GM23338 (cell line): Measurements from ENCODE around the gene KPNA3.

GRCh38 chr13:48775959-48776375 is 122.2 kb downstream of the CYSLTR2 start:
- PRO-cap, result no peak
- RAMPAGE, long total RNA, result no peak

DNA sequence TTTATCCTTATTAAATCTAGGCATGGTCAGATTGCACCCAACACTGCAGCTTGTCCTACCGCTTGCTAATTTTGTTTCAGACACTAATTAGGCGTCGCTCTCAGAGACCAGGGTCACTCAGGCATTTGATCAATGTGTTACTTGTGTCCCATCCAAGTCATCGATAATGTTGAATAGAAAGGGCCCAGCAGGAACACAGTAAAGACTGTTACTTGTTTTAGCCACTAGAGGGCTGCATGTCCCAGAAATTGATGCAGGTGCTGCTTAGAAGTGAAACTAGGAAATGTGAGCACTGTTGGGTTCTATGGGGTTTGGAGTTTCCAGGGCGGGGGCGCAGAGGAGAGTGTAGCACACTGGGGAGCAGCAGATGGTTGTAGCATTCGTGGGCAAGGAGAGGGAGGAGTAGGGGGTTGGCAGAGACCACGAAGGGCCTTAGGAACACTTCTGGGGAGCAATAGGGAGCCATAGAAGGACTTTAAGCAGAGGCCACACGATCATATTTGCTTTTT is 53.4 kb downstream of the CDADC1 start:
- PRO-cap, result no peak
- RAMPAGE, long total RNA, result no peak

GRCh38 chr13:49444582-49444977 is 506 bp downstream of the SETDB2 start:
- PRO-cap, result bidirectional peak, plus-strand start at chr13:49444657, minus-strand start at chr13:49444662; bidirectional peak, plus-strand start at chr13:49444893, minus-strand start at chr13:49444739
- RAMPAGE, long total RNA, result no peak

DNA sequence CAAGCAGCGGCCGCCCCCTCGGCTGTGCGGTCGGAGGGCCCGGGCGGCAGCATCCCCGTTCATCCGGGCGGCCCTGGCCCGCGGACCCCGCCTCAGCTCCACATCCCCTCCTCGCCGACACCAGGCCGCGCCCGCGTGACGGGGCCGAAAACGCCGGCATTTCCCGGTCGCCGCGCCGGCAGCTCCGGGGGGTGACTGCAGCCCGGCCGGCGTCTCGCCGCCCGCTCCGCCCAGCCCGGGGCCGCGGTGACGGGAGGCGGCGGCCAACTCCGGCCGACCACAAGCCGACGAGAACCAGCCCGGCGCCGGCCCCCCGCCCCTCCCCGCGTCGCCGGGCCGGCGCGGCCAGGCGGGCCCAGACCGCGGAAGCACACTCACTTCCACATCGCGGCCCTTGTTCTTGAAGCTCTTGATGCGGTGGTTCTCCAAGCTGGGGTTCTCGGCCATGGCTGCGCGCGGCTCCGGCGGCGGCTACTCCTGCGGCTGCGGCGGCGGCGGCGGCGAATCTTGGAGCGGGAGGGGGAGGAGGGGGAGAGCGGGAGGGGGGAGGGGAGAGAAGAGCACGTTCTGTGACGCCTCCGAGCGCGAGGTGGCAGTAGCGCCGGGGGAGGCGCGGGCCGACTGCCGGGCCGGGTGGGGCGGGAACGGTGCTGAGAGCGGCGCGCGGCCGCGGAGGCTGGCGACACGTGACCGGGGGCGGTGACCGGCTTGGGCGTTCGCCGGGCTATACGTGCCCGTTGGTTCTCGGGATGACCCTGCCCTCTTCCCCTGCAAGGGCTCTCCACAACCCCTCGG is at the start of gene KPNA3:
Gene KPNA3 (minus strand): TSS at position 623 of the 795 bp plus-strand sequence.
- PRO-cap, result bidirectional peak, plus-strand start at position 377 of the sequence, minus-strand start at position 479 of the sequence
- RAMPAGE, long total RNA, result start-site peak on the minus strand centred at position 505 of the sequence, 56 bp wide, 347 and 19 reads in 2 replicates

GRCh38 chr13:50037923-50038493 is 22.8 kb downstream of the KCNRG start:
- PRO-cap, result no peak
- RAMPAGE, long total RNA, result no peak

GRCh38 chr13:50080876-50081452 is 65.7 kb downstream of the KCNRG start:
- PRO-cap, result unidirectional peak, plus-strand start at chr13:50081117
- RAMPAGE, long total RNA, result no peak

GRCh38 chr13:50092744-50093179 is 77.5 kb downstream of the KCNRG start:
- PRO-cap, result no peak
- RAMPAGE, long total RNA, result no peak

DNA sequence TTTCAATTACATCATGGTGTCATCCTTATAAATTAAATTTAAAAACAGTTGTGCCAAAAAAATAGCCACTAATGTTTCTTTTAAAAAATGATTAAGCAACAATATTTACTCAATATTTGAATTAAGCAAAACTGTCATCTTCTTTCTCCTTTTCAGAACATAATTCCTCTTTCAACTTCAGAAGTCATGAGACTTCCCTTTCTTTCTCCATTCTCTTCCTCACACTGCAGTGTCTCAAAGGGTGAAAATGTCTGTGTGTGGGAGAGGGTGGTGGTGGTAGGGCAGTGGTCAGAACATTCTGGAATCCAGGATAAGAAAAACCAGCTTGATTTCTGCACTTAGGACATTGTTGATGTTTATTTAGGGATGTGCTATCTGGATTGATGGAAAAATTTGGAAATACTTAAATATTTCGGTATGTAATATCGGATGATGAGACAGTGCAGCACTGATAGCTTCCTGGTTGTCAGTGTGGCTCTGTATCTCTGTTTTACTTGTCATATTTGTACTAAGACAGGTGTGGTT is 126.4 kb downstream of the KCNRG start:
- PRO-cap, result no peak
- RAMPAGE, long total RNA, result no peak

GRCh38 chr13:50365330-50366683 is 350.6 kb downstream of the KCNRG start:
- PRO-cap, result no peak
- RAMPAGE, long total RNA, result no peak

DNA sequence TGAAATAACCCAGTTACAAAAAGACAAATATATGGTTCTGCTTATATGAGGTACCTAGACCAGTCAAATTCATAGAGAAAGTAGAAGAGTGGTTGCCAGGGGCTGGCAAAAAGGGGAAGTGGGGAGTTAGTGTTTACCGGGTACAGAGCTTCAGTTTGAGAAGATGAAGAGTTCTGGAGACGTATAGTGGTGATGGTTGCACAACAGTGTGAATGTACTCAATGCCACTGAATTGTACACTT is 355.1 kb downstream of the KCNRG start:
- PRO-cap, result no peak
- RAMPAGE, long total RNA, result no peak

- PRO-cap, result no peak
- RAMPAGE, long total RNA, result no peak
Observed at GRCh38 chr13:50389588-50390314, 374.5 kb downstream of the KCNRG start.

- PRO-cap, result no peak
- RAMPAGE, long total RNA, result no peak
Observed at GRCh38 chr13:50393609-50394168, 378.4 kb downstream of the KCNRG start.

GRCh38 chr13:50421163-50421384 is 405.8 kb downstream of the KCNRG start:
- PRO-cap, result no peak
- RAMPAGE, long total RNA, result no peak

DNA sequence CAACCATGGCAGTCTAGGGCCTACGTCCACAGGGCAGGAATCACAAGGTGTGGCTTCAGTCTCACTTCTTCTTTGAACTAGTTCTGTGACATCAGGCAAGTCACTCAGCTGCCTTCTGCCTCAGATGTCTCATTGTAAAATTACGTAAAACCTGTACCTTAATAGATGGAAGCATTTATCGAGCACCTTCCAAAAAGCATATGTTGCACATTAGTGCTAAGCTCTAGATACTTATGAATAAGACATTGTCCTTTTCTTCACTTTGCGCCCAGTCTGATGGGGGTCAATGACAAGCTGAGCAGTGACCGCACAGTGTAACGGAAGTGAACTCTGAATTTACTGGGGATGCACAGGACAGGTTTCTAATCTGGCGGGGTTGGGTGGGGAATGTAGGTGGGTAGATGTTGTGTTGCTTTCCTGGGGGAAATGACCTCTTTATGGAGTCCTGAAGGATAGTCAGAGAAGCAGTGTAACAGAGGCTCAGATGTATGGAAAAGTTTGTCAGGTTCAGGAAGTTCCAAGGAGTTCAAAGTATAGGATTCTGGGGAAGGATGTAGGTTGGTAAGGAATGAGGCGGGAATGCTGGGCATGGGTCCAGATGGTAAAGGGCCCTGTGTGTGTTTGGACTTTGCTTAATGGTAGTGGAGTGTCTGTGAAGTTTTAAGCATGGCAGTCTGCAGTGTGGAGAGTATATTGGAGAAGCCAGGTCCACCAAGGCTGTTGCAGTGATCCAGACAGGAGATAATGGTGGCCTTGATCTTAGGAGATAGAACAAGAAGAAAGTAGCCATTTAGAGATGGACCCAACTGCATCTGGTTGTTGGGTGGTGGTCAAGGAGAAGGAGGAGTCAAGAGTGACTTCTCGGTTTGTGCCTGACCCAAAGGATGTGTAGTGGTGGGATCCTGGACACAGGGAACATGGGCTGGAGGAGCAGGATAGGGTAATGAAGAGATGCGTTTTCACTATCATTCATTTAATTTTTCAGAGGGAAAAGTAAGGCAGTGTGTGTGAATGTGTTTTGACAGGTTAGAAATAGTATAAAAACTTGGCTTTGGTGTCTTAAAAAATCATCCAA is 25.9 kb downstream of the RNASEH2B start:
- PRO-cap, result no peak
- RAMPAGE, long total RNA, result no peak

GRCh38 chr13:51169717-51170628 is 52.2 kb upstream of the FAM124A start:
- PRO-cap, result bidirectional peak, plus-strand start at chr13:51170063, minus-strand start at chr13:51169877; bidirectional peak, plus-strand start at chr13:51170310, minus-strand start at chr13:51170150
- RAMPAGE, long total RNA, result start-site peak on the plus strand at chr13:51170030-51170368, 3,263 and 696 reads in 2 replicates

DNA sequence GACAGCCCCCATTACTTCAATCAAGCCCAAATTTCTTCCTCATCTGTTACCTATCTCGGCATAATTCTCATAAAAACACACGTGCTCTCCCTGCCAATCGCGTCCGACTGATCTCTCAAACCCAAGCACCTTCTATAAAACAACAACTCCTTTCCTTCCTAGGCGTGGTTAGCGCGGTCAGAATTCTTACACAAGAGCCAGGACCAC is 49.1 kb upstream of the FAM124A start:
- PRO-cap, result unidirectional peak, minus-strand start at position 109 of the sequence
- RAMPAGE, long total RNA, result no peak

GRCh38 chr13:51235864-51236176 is 13.6 kb downstream of the FAM124A start:
- PRO-cap, result bidirectional peak, plus-strand start at chr13:51236040, minus-strand start at chr13:51235954
- RAMPAGE, long total RNA, result no peak

DNA sequence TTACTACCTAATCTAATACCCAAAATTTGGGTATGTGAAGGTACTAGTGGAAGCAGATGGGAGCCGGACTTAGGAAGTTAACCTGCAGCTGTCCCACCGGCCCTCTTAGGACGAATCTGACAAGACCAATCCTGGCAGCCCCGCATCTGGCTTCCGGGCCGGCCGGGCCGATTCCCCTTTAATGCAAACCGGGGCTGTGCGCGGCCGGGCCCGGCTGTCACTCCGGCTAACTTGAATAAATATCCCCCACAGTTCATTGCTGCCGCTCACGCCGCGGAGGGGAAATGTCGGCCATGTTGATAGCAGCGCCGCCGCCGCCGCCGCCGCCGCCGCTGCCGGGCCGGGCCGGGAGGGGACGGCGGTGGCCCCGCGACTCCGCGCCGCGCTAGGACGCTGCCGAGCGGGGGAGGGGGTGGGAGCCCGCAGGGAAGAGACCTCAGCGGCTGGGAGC is 1.4 kb downstream of the INTS6 start:
- PRO-cap, result bidirectional peak, plus-strand start at position 265 of the sequence, minus-strand start at position 180 of the sequence
- RAMPAGE, long total RNA, result no peak

GRCh38 chr13:51451982-51452417 is 836 bp downstream of the INTS6 start:
- PRO-cap, result bidirectional peak, plus-strand start at chr13:51452015, minus-strand start at chr13:51452007; bidirectional peak, plus-strand start at chr13:51452467, minus-strand start at chr13:51452281
- RAMPAGE, long total RNA, result no peak

DNA sequence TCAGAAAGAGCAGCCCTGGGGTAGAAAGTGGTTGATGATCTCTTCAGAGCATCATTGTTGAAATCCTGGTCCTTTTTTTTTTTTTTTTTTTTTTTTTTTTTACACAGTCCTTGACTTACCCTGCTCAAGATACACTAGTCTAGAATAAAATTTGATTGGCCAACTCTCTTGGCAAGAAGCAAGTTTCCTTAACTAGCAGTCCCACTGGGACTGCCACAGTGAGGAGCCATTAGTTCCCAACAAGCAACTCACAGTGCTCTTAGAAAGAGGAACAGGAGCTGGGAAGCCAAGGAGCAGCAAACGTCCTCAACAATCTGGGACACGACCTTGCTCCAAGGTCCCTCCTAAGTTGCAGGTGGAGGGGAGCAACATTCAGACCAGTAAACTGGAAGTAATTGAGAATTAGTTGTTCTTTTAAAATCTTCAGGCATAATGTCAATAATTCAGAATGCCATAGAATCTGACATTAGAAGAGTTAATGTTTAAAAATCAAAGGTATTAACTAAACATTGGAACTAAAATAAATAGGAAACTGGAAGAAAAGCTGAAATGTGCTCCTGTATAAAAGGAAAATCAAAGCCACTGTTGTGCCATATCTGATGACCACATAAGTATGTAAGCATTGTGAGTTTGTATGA is 48.0 kb upstream of the INTS6 start:
- PRO-cap, result no peak
- RAMPAGE, long total RNA, result no peak